ENCODE measurements around a stretch of chr18.

GRCh38 chr18:34943248-34943519 is 98.0 kb upstream of the MAPRE2 start:
- PRO-cap, 2 experiments: no peak in any of the 2 experiments

DNA sequence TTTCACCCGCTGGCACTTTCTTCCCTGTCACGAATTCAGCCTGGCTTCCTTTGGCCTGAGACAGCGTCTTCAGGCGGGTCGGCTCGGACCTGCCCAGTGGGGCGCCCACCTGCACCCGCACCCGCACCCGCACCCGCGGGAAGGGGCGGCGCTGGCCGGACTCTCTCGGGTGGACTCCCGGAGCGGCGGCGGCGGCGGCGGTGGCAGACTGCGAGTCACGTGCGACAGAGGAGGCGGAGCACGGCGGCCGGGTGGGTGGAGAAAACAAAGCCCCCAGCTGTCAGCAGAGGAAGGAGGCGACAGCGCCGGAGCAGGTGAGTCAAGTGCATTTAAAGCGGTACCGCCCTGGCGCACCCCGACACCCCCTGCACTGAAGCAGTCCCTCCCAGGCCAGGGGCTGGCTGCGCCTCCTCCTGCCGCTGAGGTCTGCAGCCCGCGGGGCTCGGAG is 64.4 kb upstream of the MAPRE2 start:
- PRO-cap, 2 experiments: no peak in any of the 2 experiments

- PRO-cap, 2 experiments: no peak in any of the 2 experiments
Measured at GRCh38 chr18:35030228-35030610, 11.0 kb upstream of the MAPRE2 start.

- PRO-cap, 2 experiments: no peak in any of the 2 experiments
Measured at GRCh38 chr18:35039160-35039552, 2.1 kb upstream of the MAPRE2 start.

DNA sequence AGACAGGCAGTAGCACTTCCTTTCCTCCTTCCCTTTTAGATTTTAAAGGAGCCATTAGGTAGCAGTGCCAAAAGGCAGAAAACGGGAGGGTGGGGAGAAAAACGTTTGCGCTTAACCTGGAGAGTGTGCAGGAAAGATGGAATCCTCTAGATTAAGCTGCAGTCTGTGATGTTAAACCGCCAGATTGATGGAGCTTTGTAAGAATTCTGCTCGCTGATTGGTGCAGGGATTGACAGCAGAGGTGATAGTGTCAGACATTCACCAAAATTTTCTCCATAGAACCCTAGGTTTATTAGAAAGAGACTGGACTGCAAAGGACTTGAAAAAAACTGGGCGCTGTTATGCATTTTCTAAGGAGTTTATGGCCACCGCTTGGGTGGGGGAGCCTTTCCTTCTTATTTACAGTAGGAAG is 754 bp downstream of the MAPRE2 start:
- PRO-cap, 2 experiments: peak in 1 of 2 experiments; most common plus-strand start position 222 of the sequence (in 1)

DNA sequence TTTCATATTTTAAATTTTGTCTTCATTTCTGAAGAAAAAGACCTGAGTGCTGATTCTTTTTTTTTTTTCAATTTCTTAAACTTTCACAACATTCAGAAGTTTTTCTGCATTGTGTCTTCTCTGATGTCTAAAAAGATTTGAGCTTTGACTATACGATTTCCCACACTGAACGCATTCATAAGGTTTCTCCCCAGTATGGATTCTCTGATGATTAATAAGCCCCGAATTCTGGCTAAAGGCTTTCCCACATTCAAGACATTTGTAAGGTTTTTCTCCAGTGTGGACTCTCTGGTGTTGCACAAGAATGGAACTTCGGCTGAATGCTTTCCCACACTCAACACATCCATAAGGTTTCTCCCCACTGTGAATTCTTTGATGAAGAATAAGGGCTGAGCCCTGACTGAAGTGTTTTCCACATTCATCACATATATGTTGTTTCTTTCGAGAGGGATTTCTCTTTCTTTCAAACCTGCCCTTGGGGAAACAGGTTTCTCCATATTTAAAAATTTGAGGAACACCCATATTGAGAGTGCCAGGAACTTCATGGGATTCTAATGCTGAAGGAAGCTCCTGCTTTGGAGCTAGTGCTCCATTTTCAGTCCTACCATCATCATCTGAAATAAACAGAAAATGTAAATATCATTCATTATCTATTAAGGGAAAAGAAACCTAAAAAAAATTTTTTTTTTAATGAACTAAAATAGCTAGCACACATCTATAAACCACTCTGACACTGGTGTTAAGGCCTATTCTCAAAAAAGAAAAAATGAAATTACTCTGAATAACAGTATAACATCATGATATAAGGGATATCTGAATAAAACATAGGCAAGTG is 6.8 kb downstream of the ZNF24 start:
- PRO-cap, 2 experiments: no peak in any of the 2 experiments

DNA sequence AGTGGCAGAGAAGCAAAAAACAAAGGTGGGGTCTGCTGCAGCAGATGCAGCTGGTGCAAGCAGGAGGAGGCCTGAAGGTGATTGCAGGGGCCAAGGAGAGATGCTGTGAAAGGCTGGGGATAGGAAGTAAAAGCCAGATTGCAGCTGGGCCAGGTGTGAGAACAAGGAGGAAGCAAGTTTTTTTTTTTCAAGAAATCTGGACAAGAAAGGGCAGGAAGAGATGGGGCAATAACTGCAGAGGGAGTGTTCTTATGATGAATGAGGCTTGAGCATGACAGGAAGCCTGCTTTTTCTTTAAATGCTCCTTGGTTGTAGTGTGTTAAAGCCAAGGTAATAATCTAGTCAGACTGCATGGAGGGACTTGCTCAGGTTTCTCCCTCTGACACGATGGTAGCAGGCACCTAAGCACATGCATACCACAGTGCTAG is 35.4 kb upstream of the ZNF396 start:
- PRO-cap, 2 experiments: no peak in any of the 2 experiments

DNA sequence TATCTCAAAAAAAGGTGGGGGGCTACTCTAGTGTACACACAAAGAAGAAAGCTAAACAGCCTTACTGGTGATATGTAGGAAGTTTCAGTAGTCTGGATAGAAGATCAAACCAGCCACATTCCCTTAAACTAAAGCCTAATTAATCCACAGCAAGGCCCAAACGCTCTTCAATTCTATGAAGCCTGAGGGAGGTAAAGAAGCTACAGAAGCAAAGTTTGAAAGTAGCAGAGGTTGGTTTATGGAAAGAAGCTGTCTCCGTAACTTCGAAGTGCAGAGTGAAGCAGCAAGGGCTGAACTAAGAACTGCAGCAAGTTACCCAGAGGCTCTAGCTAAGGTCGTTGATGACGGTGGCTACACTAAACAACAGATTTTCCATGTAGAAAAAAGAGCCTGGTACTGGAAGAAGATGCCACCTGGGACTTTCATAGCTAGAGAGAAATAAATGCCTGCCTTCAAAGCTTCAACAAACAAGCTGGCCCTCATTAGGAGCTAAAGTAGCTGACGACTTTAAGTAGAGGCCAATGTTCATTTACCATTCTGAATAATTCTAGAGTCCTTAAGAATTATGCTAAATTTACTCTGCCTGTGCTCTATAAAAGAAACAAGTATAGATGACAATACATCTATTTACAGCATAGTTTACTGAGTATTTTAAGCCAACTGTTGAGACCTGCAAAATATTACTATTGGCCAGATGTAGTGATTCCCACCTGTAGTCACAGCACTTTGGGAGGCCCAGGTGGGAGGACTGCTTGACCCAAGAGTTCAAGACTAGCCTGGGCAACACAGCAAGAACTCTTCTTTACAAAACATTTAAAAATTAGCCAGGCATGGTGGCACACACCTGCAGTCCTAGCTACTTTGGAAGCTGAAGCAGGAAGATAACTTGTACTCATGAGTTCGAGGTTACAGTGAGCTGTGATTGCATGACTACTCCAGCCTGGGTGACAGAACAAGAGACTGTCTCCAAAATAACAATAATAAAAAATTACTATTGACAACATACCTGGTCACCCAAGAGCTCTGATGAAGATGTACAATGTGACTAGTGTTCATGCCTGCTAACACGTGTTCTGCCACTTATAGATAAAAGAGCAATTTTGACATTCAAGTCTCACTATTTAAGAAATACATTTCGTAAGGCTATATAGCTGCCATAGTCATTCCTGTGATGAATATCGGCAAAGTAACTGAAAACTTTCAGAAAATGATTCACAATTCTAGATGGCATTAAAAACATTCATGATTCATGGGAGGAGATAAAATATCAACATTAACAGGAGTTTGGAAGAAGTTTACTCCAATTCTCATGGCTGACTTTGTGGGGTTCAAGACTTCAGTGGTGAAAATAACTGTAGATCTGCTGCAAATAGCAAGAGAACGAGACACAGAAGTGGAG is 44.9 kb downstream of the RPRD1A start:
- PRO-cap, 2 experiments: no peak in any of the 2 experiments

GRCh38 chr18:36064412-36065320 is 2.7 kb downstream of the RPRD1A start:
- PRO-cap, 2 experiments: peak in 1 of 2 experiments; most common minus-strand start chr18:36064916 (in 1)

DNA sequence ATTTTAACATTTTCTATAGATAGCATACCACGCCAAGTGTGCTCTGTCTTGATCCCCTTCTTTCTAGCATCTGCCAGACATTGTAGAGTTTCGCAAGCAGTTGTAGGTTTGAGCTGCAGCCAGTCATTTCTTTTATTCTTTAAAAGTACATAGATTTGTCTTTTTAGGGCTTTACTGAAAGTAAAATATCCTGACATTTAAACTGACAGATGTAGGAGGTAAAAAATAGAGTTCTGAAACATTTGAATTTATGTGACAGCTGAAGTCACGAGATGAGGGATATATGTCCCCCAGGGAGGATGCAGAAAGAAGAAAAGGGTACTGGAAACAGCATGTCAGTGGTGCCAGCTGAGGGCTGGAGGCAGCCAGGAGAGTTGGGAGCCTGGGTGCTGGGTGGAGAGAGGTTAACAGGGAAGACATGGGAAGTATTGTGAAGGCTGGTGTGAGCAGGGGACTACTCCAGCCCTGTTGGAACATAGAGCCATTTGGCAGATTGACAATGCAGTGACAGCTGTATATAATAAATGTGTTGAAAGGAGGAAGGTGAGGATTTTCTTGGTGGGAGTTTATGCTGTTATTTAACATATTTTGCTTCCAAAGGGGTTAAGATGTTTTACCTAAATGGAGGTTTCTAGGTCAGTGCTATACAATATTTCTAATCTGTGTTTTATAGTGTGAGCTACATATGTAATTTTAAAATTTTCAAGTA is 11.8 kb upstream of the MOCOS start:
- PRO-cap, 2 experiments: no peak in any of the 2 experiments

DNA sequence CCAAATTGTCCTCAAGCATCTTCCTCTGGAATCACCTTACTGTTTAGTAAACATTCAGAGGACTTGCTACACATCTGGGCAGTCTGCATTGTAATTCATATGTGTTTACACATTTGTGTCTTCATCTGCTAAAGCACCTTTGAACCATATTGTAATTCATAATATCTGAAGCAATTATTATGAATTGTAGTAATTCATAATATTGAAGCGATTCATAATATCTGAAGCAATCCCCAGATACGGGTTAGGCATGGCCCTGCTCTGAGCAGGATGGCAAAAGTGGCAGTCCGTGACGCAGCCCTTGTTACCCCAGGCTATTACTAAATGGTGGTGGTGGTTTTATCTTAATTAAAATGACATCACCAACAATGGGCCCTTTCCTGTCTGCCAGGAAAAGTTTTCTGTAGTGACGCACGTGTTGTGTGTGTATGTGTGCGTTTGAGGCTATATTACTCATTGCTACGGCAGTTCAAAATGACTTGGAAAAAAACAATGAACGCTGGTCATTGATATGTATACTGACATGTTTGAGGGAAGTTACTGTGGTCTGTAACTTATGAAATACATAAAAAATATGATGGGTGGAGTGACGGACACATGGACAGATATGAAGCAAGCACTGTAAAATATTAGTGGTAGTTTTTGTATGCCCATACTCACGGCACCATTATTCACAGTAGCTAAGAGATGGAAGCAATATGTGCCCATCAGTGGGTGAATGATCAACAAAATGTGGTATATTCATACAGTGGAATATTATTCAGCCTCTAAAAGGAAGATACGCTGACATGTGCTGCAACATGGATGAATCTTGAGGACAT is 10.5 kb upstream of the MOCOS start:
- PRO-cap, 2 experiments: no peak in any of the 2 experiments

- PRO-cap, 2 experiments: no peak in any of the 2 experiments
Measured at GRCh38 chr18:36543886-36544742, 246.6 kb downstream of the FHOD3 start.

- PRO-cap, 2 experiments: no peak in any of the 2 experiments
Measured at GRCh38 chr18:37538298-37539145, 27.1 kb downstream of the CELF4 start.

- PRO-cap, 2 experiments: no peak in any of the 2 experiments
Measured at GRCh38 chr18:37577426-37577839, 11.8 kb upstream of the CELF4 start.

- PRO-cap, 2 experiments: no peak in any of the 2 experiments
Measured at GRCh38 chr18:42159018-42159752, 204.2 kb downstream of the PIK3C3 start.

DNA sequence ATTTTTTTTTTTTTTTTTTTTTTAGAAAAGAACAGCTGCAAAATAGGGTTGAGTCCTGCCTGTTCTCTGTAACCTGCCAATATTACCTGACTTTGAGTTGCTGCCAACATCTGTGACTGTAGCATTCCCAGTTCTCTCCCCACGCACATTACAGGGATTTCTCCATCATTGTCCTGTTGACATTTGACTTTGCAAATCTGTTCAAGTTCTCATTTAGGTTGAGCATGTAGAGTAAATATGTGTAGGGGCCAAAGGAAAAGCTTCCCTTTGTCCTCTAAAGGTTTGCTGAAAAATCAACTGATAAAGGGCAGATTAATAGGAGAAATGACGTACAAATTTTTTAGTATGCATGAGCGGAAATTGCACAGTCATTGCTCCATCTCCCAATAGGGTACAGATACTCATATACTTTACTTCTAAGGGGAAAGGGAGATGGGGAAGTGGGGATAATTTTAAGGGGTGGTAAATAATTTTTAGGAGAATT is 385.5 kb downstream of the PIK3C3 start:
- PRO-cap, 2 experiments: no peak in any of the 2 experiments

DNA sequence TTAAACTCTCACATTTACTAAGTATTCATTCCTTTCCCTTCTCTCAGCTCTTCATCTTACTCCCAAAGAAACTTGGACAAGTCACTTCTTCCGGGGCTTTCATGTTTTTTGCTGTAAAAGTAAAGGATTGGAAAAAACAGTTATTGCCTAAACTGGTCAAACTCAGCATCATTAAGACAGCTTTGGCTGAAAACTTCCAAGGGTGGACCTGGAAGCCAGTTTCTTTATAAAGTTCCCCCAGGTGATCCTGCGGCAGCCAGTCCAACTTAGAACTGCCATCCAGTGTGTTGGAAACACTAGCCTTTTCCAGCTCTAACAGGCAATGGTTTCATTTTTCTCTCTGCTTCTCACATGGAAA is 91.2 kb upstream of the SETBP1 start:
- PRO-cap, 2 experiments: no peak in any of the 2 experiments

DNA sequence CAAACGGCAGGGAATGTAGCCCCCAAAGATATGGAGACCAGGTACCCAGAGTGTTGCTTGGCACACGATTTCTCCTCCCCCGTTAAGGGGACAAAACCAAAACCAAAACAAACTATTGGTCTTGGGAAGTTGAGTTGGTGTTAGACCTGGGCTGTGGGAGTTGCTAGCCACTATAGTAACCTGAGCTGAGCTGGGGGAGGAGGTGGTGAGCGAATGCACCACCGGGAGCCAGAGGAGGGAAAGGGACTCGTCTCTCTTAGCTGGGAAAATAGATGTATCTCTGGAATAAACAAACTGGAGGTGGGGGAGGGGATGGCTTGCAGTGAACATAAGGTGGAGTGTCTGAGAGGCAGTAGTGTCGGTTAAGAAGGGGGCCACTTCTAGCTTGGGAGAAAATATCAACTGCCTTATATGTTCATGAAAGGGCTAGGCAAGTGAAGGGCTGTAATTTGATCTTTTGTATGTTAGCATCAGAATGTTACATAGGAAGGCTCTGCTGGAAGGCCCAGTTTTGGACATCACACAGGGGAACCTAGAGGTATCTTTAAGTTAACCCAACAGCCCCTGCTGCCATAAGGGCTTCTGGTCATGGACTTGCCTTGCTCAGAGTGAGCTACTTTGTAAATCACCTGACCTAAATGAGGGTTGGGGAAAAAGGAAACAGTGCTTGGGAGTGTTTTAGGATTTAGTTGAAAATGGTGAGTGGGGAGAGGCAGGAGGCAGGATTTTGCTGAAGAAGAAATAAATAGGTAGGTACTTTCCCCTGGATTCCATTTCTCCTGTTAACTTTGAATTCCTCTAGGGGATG is 2.2 kb downstream of the SETBP1 start:
- PRO-cap, 2 experiments: no peak in any of the 2 experiments

DNA sequence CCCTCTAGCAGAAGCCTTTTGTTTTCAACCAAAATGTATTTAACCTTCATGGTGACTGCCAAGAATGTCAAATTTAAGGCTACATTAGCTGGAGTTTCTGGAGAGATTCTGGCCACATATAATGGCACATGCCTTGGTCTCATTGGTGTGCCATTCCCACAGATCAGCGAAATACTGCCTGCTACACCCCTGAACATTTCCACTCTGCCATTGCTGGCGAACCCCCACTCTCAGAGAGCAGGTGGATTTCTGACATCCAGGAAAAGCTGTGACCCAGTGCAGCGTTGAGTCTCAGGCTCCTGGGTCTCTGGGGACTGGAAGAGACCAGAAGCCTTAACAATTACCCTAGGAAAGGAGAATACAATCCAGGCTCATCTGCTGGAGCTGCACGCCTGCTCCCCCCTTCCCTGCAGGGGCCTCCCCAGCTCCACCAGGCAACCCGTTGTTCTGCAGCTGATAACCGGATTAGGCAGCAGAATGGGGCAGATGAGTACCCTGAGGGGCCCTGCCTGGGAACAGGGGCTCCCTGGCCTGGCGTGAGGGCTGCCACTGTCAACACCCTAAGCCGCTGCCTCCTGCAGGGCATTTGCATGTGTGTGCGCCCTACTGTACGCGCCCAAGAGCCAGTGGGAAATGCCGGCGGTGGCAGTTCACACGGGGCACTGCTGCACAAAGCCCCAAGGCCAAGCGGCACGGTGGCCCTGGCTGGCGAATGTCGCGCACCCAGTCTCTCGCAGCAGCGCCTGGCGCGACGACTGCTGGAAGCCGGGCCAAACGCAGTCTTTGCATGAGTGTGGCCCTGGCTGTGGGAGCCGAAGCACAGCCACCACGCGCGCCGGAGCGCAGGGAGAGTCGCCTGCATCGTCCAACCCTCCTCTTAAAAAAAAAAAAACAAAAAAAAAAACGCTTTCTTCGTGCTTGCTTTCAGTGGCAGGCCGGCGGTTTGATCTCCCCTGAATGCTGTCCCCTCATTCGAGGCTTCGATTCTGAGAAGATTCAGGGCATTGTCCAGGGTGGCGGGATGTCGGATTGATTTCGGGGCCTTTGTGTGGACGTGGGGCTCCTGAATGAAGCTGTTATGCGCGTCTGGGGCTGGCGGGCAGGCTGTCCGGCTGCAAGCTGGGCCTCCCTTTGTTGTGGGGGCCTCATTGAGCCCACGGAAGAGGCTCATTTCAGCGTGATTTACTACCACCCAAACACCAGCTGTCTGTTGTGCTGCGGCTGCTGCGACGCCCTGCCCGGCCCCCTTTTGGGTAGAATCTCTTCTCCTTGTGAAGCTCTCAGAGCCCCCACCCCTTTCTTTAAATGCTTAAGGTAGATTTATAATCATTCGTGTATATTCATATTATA is 63.7 kb downstream of the SETBP1 start:
- PRO-cap, 2 experiments: no peak in any of the 2 experiments

- PRO-cap, 2 experiments: no peak in any of the 2 experiments
Measured at GRCh38 chr18:44790797-44791389, 110.2 kb downstream of the SETBP1 start.

All from monocyte (primary cell).